ENCODE data around the genes GTSF1, TESPA1, OR6C74 and OR6C65.

DNA sequence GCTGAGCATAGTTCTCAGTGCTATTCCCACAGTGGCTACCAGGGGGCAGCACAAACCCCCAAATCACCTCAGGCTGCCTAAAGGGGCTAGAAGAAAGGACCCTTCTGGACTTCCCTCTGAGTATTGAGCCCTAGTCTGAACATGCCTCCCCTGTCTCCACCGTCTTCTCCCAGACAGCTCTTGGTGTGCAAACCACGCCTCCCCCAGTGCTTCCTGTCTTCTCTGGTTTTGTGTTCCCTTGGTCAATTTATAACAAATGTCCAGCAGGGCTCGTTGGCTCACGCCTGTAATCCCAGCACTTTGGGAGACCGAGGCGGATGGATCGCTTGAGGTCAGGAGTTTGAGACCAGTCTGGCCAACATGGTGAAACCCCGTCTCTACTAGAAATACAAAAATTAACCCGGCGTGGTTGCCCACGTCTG, 31.4 kb upstream of the SMUG1 start:
- RRBS, result no CpG with 5 or more reads among the region's 11 CpGs

DNA sequence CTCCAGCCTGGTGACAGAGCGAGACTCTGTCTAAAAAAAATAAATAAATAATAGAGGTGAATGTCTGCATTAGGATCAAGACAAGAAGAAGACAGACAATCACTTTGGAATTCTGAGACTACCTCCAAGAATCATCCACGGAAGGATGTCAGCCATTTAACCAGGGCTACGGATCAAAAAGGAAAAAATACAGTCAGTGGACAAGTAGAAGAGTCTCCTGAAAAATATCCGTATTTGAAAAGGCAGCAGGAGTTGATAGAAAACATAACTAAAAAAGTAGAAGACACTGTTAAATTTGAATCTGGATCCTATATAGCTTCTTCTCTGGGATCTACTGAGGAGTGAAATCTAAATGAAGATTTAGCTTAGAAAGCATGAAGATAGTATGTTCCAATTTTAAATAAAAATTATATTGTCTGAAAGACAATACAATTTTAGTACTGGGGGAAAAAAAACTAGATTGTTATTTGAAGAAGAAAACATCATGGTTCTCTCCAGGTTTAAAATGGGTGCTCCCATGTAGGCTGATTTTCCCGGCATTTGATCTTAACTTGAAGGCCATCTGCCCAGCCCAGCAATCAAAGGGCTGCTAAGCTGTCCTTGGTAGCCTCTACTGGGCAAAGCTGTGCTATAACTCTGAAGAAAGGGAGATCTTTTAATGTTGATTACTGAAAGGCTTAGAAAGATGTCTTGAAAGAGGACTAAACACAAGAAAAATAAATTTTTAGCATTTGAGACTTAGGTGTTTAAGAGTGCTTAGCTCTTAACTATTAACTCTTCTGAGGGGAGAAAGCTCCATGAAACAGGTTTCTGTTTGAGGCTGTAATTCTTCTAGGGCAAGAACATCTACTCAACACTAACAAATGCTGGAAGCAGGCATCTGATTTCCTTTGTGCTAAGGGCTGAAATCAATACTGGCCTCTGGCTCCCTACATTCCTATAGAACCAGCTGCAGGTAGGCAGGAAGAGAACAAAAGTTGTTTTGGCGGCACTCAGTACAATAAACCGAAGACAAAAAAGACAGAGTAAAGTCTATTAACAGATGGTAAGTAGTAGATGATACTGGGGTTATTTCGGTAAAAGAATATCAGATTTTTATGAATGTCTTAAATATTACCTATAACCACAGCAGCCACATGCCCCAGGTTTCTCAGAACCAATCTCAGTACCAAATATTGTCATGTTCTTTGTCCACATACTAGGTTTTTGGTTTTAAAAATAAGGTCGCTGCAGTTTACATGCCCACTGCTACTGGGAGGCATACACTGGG, 41.3 kb downstream of the CBX5 start:
- RRBS, result no CpG with 5 or more reads among the region's 9 CpGs

- RRBS, result no CpG with 5 or more reads among the region's 11 CpGs
These were observed 202 bp upstream of the HNRNPA1 start for GRCh38 chr12:54280398-54280649.

- RRBS, result 48% methylated on average over 23 of the region's 47 CpGs
These were observed 6.8 kb upstream of the ZNF385A start for GRCh38 chr12:54391001-54391970.

DNA sequence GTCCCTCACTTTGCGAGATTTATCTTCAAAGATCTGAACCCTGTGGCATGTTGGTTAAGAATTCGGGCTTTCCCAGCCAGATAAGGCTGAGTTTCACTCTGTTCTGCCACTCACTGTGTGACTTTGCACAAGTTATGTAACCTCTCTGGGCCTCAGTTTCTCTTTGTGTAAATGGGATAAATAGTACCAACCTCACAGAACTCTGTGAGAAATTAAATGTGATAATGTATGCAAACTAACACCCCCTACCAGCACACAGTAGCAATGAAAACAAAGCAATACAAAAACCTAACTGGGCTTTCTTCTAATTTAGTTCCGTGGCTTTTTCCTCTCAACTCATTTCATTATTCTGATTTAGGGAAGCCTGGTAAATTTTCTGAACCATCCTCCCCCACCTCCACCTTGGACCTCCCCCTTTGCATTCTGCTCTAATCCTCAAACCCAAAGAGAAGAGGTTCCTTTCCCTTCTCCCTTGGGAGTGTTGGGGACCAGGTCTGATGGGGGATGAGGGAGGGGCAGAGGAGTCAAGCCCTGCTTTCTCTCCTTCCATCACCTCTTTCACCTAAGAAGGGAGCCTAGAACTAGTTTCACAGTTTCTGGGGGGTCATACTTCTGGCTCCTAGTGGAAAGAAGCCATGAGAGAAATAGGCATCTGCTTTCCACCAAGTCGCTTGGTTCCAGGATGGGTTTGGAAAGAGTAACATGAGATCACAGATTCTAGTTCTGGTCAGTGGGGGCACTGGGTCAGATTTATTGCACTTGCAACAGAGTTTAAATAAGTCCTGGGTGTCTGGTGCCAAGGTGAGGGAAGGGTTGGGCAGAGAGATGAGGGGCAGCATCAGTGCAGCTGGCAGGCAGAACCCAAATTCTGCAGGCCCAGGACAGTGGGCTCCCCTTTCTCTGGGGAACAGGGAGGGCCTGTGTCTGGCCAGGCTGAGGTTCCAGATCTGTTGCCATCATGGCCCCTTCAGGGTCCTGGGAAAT, 10.3 kb upstream of the ZNF385A start:
- RRBS, result no CpG with 5 or more reads among the region's 4 CpGs

- RRBS, result no CpG with 5 or more reads among the region's 6 CpGs
These were observed 14.9 kb downstream of the ITGA5 start for GRCh38 chr12:54404125-54404527.

DNA sequence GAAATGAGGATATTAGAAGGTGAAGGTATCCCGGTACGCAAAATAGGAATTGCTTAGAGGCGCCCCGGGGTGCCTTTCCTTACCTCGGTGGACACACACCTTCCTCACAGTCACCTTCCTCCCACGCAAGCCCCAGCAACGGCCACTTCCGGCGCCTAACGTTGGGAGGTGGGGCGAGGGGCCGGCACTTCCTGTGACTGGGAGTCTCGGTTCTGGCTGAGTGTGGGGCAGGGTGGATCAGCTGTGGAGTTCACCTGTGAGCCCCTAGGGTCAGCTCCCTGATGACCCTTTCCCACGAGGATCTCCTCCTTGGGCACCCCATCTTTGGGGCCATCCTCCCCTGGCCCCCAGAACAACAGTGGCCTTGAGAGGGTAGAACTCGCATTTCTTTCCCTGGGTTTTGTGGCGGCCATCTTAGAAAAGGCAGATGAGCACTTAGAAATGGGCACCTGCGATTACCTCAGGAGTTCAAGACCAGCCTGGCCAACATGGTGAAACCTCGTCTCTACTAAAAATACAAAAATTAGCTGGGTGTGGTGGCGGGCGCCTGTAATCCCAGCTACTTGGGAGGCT, at the start of gene GTSF1:
GTSF1 (minus strand) TSS at position 140 of the 573 bp plus-strand sequence.
- RRBS, result 71% methylated on average over 5 of the region's 20 CpGs

DNA sequence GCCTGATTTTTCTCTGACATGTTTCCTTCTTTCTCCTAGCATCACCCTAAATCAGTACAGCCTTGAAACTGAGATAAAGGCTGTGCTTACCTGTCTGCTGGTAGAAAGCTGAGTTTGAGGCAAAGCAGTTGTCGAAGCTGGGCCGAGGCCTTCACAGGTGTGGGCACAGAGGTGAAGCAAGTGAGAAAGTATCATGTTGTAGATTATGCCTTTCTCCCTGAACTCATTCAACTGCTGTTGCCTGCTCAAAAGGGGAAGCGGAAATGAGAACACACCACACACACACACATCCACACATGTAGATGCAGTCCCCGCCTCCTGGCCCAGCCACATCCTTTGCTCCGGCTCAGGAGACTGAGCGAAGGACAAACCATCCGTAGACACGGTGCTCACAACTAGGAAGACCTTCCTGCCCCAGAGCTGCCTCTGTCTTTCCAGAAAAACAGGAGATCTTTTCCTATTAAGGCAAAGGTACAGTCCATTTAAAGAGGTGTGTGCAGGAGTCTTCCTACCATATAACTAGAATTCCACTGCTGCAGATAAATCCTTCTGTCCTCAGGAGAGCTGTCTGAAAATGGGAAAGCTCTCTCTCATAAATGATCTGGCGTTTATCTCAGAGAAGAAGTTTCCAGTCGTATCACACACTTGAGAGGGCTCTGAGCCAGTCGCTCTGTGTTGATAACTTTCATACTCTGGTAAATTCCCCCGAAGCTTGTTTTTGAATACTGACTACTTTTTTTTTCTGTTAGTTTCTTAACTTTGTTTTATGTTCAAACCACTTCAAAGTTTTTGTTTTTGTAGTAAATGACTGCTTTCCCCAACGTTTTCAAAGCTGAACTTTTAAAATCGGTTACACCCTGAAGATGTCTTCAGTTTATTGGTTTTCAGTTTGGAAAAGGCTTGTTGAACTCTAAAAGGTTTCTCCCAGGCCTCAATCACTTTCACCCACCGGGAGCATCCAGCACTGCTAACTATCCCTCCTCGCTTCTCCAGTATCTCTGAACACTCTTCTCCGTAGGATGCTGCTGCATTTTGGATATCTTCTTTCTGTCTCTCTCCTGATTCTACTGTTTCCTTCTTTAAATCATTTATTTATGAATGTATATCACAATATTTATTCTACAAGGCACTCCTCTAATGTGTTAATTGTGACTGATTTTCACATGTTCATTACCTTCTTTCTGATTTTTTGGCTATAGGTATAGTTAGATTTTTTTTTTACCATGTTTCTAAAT, at the start of gene TESPA1:
TESPA1 (minus strand) TSS at position 268 of the 1,235 bp plus-strand sequence.
- RRBS, result no CpG with 5 or more reads among the region's 17 CpGs

DNA sequence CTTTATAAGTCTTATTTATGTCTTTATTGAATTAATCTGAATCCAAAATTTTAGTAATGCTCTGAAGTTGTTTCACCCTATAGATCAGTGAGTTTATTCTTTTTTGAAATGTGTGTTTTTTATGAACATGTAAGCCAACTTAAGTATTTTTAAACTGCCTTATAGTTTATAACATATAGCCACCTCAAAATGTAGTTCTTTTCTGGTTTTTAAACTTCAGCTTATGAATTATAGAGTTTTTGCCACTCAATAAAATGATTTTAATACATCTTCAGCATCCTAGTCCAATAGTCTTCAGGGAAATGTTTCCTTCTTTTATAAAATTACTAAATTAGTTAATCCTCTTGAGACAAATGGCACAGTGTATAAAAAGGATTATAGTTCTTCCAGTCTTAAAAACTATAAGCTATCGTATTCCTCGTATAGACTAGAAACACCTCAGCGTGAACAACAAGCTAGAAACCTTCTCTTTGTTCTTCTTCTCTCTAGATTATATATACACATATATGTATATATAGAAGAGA, at the start of gene OR6C74:
OR6C74 (plus strand) TSS at position 418 of the 524 bp plus-strand sequence.
- RRBS, result no CpG with 5 or more reads among the region's 3 CpGs

- RRBS, result no CpG with 5 or more reads among the region's 1 CpG
These were observed at the start of gene OR6C65 for GRCh38 chr12:55400246-55400653. TSS of gene OR6C65 (plus strand) at chr12:55400529.

- RRBS, result 2% methylated on average over 28 of the region's 89 CpGs
These were observed 647 bp downstream of the GDF11 start for GRCh38 chr12:55743239-55744298.

- RRBS, result no CpG with 5 or more reads among the region's 15 CpGs
These were observed 5.6 kb downstream of the GDF11 start for GRCh38 chr12:55748575-55748958.

GRCh38 chr12:55755183-55756153, 12.5 kb downstream of the GDF11 start:
- RRBS, result no CpG with 5 or more reads among the region's 3 CpGs

DNA sequence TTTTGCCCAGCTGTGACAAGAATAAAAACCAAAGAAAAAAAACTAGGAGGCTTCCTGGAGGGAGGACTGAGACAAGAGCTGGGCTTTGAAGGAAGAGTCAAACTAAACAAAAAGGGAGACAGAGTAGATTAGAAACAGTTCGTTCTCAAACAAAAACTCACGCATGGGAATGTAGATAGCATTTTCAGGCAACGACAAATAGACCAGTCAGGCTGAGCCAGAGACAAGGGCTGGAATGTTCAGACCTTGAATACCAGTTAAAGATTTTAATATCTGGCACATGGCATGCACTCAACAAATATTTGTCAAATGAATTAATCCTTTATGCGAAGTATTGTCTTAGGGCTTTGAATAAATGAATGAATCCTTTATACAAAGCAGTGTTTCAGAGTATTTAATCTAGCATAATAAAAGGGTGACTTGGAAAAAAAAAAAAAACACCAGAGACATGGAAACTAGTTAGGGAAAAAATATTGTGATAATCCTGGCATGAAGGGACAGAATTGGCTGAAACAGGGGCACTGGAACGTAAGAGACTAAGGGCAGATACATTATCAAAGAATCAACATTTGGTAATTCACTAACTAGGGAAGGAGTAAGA, 18.4 kb downstream of the PYM1 start:
- RRBS, result no CpG with 5 or more reads among the region's 5 CpGs

DNA sequence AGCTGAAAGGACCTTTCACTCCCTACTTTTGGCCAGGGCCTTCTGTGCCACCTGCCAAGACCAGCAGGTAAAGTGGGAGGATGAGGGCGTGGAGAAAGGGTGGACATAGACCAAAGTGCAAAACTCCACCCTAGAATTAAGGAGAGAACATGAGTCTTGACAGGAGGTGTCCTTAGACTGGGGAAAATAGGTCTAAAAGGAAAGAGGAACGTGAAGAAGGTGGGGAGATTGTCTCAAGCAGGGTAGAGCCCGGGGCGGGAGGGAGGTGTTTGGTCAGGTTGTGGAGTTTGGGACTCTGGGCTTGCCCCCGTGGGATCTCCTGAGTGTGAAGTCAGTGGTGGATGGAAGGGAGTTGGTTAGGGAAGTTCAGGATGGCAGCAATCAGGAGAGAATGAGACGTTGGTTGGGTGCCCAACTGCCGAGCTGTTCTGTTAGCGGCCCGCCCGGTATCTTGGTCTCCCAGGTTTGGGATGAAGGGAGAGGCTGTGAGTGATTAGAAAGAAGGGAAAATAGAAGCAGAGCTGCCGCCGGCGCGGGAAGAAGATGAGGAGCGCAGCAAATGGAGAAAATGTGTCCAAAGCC, 407 bp downstream of the DGKA start:
- RRBS, result under 1% methylated on average over 4 of the region's 15 CpGs

GRCh38 chr12:55931860-55932988, 1.3 kb downstream of the DGKA start:
- RRBS, result 3% methylated on average over 19 of the region's 60 CpGs

GRCh38 chr12:55941708-55942646, 11.0 kb downstream of the DGKA start:
- RRBS, result no CpG with 5 or more reads among the region's 9 CpGs

GRCh38 chr12:55944089-55944595, 13.2 kb downstream of the DGKA start:
- RRBS, result no CpG with 5 or more reads among the region's 4 CpGs

DNA sequence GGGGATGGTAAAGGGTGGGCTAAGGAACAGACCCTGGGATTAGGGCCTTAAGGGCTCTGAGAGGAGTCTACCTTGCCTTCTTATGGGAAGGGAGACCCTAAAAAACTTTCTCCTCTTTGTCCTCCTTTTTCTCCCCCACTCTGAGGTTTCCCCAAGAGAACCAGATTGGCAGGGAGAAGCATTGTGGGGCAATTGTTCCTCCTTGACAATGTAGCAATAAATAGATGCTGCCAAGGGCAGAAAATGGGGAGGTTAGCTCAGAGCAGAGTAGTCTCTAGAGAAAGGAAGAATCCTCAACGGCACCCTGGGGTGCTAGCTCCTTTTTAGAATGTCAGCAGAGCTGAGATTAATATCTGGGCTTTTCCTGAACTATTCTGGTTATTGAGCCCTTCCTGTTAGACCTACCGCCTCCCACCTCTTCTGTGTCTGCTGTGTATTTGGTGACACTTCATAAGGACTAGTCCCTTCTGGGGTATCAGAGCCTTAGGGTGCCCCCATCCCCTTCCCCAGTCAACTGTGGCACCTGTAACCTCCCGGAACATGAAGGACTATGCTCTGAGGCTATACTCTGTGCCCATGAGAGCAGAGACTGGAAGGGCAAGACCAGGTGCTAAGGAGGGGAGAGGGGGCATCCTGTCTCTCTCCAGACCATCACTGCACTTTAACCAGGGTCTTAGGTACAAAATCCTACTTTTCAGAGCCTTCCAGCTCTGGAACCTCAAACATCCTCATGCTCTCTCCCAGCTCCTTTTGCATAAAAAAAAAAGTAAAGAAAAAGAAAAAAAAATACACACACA, 4.4 kb upstream of the RPS26 start:
- RRBS, result no CpG with 5 or more reads among the region's 3 CpGs

DNA sequence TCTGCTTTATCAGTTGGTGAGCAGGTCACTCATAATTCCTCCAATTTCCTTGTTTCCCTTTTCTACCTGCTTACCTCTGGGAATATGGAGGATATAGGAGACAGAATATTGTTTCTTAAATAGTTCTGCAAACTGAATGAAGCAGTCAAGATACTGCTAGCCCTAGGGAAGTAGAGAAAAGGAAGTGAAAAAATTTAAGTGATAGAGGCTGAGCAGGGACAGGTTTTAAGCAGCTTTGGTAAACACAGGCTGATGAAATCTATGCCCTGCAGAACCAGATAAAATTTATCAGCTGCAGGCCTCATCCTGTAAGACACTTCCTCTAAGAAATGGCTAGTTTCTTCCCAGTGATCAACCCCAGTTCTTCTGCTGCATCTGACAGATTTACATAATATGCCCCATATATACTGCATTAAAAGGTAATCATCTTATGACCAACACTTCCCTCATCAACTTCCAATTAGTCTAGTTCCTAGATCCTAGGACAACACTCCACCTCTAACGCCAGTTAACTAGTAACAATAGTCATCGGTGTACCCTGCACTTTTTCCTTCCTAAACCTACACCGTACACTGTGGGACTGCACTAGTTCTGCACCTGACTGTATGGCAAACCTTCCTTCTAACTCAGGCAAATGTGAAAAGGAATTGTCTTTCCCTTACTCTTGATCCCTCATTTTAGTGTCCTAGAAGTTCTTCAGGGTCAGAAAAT, 1.2 kb upstream of the ESYT1 start:
- RRBS, result no CpG with 5 or more reads among the region's 3 CpGs